A172 (cell line): ENCODE measurements around a stretch of chr20.

DNA sequence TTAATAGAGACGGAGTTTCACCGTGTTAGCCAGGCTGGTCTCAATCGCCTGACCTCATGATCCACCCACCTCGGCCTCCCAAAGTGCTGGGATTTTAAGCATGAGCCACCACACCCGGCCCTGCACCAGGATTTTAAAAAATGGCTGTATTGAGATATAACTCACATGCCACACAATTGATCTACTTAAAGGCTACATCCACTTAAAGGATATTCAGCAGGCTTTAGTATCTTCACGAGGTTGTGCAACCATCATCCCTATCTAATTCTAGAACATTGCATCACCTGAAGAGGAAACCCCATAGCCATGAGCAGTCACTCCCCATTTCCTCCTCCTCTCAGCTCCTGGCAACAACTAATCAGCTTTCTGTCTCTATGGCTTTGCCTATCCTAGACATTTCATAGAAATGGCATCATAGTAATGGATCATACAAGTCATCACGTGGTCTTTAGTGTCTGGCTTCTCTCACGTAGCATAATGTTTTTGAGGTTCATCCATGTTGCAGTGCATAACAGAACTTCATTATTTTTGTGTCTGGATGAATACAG is 20.4 kb downstream of the SNAI1 start:
- RAMPAGE, long total RNA: no peak

GRCh38 chr20:50081528-50082523 is 31.1 kb downstream of the UBE2V1 start:
- RAMPAGE, long total RNA: no peak

DNA sequence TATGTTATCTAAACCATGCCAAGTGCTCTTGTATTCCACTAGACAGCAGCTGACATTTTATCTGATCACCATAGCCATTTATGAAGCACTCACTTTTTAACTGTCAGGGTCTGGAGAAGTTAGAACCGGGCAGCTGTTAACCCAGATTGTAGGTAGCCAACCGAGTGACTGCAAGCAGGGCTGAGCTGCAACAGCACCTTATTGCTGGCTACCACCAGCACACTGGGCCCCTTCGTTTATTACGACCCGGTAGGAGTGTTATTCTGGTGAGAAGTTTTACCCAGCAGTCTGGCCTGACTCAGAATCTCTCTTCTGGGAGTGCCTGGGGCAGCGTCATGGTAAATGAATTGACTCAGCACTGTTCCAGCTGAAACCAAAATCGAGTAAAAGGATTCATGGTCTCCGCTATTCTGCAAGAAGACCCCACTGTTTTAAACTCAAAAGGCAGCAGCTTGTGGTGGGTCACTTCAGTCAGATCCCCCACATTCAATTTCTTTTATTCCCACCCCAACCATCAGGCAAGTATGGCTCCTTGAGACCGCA is 1.7 kb downstream of the UBE2V1 start:
- RAMPAGE, long total RNA: no peak

DNA sequence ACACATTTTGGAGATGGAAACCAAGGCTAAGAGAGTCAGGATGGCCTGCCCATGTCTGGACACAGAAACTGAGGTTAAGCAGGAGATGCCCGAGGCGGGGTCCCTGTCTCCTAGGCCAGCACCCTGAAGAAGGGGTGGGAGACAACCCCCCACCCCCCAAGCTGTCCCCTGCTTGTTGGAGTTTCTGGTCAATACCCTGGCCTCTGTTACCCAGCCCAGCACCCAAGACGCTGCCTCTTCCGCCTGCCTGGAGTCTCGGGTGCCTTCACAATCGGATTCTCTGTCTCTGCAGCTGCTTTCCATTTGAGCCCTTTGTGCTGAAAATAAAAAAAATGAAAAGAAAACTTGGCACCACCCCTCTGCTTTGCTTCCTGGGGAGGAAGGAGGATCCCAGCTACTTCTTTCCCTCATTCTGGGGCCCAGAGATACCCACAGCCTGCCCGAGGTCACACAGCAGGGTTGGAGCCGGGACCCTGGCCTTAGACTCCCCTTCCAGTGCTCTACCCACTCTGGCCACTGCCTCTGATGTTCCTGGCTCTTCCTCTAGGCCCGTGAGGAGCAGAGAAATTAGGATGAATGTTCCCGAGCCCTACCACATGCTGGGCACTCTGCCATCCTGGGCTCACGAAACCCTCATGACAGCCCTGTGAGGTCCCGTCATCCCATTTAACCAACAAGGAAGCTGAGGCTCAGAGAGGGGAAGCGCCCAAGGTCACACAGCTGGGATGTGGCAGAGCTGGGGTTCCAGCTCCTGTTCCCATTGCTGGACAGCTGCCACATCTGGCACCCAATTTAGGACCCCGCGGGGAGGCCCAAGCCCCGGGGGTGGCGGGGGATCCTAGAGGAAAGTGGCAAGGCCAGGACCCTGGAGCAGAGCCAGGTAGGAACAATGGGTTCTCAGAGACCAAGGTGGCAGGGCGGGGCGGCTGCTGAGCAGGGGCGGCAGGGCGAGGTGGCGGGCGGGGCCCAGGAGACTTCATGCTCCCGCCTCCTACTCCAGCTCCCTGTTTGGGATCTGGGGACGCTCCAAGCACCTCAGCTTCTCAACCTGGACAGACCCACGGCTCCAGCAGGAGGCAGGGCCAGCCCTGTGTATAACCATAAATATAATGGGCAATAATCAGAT is 76.5 kb downstream of the CEBPB start:
- RAMPAGE, long total RNA: no peak

- RAMPAGE, long total RNA: no peak
These were observed 95.9 kb downstream of the CEBPB start for GRCh38 chr20:50286448-50287091.

GRCh38 chr20:50303898-50304408 is 113.3 kb downstream of the CEBPB start:
- RAMPAGE, long total RNA: no peak

GRCh38 chr20:50379080-50379979 is 130.9 kb upstream of the PTPN1 start:
- RAMPAGE, long total RNA: no peak

- RAMPAGE, long total RNA: no peak
These were observed 110.1 kb upstream of the PTPN1 start for GRCh38 chr20:50400065-50400555.

DNA sequence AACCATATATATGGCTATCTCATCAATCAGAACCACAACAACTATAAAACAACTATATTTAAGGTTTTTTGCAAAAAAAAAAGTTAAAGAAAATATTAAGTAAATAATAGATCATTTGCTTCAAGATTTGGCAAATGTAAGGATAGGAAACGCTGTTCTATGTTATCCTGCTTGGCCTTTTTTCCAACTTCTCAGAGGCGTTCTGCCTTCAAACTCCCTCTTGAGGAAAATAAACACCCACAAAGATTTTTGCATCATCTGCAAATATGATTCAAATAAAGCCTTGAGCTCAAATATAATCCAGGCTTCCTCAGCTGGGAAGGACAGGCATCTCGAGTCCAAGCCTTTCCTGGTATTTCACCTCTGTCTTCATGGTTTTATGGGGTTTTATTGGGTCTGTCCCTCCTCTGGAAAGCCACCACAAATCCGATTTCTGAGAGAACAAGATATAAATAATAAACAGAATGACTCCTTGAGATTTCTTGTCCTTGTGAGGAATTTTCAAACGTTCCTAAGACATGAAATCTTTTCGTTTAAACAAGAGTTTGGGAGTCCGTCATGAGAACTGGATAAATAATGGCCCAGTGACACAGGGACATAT is 67.6 kb upstream of the PTPN1 start:
- RAMPAGE, long total RNA: no peak

- RAMPAGE, long total RNA: no peak
These were observed 49.5 kb upstream of the PTPN1 start for GRCh38 chr20:50460526-50461304.

DNA sequence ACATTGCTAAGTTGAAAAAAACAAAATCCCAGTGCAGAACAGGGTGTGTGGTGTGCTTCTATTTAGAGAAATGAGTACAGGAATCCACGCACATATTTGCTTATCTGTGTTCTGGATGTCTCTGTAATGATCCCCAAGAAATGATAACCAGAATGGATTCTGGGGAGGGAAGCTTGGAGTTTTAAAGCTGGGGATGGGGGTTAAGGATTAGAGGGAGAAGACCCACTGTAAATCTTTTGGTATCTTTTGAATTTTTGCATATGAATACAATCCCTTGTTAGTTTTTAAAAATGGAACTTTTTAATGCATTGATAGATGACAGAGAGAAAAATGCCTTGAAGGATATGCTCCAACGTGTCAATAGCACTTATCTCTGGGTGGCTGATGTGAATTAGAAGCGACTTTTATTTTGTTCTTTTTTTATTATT is 47.6 kb upstream of the PTPN1 start:
- RAMPAGE, long total RNA: no peak

- RAMPAGE, long total RNA: no peak
These were observed 12.9 kb downstream of the PTPN1 start for GRCh38 chr20:50523024-50523481.

- RAMPAGE, long total RNA: no peak
These were observed 74.6 kb downstream of the RIPOR3 start for GRCh38 chr20:50616734-50617065.

- RAMPAGE, long total RNA: no peak
These were observed 55.6 kb downstream of the RIPOR3 start for GRCh38 chr20:50635525-50636383.

GRCh38 chr20:50652579-50652963 is 38.8 kb downstream of the RIPOR3 start:
- RAMPAGE, long total RNA: no peak

- RAMPAGE, long total RNA: no peak
These were observed 784 bp upstream of the RIPOR3 start for GRCh38 chr20:50691897-50692755.

DNA sequence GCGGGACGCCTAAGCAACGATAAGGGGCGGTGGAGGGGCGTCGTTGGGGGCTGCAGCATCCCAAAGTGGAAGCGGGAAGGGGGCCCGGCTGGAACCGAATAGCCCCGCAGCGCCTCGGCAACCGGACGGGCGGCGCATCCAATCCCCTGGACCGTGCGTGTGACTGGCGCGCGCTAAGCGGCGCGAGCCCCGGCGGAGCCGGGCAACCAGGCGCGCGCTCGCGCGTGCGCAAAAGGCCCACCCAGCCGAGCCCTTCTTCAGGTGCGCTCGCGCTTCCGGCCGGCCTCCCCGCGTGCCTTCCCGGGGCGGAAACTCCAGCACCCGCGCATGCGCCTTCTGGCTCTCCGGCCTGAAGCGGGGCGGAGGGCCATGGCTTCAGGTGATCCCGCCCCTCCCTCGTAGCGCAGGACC is 547 bp upstream of the PARD6B start:
- RAMPAGE, long total RNA: no peak

DNA sequence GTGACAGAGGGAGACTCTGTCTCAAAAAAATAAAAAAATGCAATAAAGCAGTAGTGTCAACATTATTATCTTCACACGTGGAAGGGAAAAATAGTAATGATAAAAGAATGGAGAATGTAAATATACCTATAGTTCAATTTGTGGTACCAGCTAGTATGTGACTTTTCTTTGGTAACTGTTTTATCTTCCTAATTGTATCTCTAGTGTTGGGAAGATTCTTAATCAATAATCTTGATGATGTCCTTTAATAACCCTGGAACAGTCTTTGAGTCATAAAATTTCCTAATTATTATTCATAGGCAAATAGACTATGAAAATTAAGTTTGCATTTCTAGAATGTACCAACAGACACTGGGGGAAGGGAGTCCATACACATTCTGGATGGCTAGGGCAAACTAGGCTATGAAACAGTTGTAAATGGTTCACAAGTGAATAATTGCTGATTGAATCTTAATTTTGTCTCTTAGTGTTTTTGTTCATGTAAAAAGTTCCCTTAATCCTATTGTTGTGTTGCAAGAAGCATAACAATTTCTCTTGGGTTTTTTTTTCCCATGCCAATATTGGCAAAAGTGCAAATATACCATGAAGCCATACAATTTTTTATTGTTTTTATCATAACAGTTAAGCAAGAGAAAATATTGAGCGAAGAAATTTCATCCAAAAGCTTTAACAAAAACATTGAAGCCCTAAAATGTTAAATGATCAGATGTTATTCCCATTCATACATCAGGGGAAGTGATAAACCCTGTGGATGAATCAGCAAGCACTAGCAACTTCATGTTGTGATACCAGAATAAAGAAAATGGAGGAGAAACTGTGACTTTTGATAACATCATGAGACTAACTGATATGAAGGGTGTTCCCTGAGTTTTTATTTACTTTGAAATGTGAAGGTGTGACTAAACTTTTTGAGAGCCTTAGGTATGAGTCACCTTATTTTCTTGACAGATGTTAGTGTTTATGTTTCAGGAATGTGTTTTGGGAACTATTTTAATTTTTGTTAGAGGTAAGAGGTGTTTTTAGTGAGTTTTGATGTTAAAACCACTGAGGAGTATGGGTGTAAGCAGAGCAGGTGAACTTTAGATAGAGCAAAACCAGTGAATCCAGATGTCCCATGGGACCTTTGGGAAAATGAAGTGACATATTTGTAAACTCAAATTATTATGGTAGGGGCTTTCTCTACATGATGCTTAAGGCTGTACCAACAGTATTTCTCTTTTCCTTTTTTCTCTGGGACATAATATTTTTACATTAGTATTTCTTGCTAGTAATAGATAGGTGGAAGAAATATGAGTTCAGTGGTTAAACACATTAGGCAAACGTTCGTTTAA is 4.2 kb downstream of the PARD6B start:
- RAMPAGE, long total RNA: no peak

- RAMPAGE, long total RNA: no peak
These were observed 4.7 kb downstream of the BCAS4 start for GRCh38 chr20:50799522-50800060.

DNA sequence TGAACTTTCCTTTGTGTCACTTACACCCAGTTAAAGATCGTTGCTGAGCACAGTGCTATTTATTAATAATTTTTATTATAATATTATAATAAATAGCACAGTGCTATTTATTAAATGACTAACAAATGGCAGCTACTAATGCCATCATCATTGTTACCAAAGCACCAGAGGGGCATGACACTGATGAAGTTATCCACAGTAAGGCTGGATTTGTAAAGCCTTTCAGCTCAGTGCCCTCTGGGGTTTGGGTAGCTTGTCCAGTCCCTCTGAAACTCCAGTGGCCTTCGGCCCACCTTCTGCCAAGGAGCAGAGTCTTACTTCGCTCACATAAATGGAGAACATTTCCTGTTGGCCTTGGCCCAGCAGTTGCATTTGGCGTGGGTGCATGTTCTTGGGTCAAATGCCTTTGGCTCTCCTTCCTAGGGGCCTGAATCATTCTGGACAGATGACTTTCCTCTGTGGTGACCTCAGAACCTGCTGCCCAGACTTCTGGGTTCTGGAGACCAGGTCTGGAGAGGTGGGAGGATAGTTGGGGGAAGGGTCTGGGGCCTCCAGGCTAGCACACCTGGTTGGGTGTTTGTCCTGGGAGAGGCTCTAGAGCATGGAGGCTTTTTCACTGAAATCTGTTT is 29.2 kb downstream of the BCAS4 start:
- RAMPAGE, long total RNA: no peak